ENCODE results near the genes TCF4 and WDR7.

DNA sequence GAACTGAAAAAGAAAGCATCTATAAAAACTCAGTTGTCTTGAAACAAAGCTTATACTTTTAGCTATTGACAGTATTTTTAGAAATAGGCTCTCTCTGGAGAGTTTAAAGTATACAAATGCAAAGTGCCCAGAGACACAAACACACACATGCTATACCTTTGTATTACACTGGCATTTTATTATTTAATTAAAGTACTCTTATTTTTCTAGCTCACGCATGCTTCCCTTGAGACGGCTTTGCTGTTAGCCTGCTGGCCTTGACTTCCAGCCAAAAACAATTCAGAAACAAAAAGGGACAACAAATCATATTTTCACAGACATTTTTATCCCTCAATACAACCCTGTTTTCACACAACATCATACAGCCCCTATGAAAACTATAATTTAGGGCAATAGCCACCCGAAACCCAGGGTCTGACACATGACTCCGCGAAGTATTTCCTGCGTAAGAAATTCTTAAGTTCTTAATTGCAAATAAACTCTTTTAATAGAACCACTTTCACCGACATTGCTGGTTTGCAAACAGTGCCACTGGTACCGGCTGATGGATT, 185.2 kb downstream of the TCF4 start:
- RRBS: no CpG with 5 or more reads among the region's 8 CpGs

GRCh38 chr18:55479441-55480196, 108.4 kb downstream of the TCF4 start:
- RRBS: no CpG with 5 or more reads among the region's 8 CpGs

GRCh38 chr18:55509692-55510372, 78.2 kb downstream of the TCF4 start:
- RRBS: no CpG with 5 or more reads among the region's 4 CpGs

DNA sequence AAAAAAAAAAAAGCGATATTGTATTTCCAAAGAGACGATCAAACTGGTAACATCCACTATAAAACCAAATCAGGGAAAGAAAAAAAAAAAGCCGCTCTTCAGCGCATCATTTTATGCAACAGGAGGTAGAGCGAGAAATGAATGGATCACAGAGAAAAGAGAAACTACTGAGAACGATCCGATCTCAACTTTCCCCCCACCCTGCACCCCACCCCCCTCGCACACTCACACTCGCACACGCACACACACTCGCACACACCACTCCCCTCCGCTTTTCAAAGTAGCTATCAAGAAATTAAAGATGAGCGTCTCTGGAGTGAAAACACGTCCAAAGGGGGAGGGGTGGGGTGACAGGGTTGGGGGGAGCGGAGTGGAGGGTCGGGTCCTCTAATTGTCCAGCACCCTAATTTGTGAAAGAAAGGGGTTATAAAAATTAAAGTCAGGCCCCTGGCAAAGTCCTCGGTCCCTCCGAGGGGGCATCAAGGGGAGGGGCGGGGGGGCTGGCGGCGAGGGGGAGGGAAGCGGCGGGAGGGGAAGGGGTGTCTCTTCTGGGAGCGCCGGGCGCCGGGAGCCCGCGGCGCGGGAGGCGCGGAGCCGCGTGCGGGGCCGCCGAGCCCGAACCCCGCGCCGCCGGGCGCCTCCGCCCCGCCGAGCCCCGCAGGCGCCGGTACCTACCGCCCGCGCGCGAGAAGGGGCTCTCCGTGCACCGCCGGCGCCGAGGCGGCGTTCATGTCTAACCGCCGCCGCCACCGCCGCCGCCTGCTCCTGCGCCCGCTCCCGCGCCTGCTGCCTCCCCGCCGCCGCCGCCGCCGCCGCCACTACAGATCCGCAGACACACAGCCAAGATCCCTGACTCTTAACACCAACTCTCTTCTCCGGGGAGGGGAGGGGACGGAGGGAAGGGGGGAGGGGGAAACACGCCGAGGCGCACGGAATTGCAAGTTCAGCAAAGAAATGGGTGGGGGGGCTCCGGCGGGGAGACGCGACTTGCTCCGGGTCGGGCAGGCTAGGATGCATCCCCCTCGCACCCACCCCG, at the start of gene TCF4:
Gene TCF4 (minus strand): TSS at position 830 of the 1,036 bp plus-strand sequence.
- RRBS: 1% methylated on average over 29 of the region's 94 CpGs

GRCh38 chr18:55588399-55589150, 583 bp upstream of the TCF4 start:
- RRBS: no CpG with 5 or more reads among the region's 25 CpGs

DNA sequence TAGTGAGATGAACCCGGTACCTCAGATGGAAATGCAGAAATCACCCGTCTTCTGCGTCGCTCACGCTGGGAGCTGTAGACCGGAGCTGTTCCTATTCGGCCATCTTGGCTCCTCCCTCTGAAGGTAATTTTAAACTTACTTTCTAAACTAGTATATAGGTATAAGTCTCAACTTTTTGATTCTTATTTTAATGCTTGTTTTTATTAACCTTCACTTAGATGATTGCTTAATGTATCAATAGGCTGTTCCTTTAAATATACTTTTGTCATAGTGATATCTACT, 133.4 kb upstream of the TCF4 start:
- RRBS: no CpG with 5 or more reads among the region's 7 CpGs

- RRBS: no CpG with 5 or more reads among the region's 8 CpGs
Observed at GRCh38 chr18:56459149-56459628, 179.2 kb downstream of the TXNL1 start.

DNA sequence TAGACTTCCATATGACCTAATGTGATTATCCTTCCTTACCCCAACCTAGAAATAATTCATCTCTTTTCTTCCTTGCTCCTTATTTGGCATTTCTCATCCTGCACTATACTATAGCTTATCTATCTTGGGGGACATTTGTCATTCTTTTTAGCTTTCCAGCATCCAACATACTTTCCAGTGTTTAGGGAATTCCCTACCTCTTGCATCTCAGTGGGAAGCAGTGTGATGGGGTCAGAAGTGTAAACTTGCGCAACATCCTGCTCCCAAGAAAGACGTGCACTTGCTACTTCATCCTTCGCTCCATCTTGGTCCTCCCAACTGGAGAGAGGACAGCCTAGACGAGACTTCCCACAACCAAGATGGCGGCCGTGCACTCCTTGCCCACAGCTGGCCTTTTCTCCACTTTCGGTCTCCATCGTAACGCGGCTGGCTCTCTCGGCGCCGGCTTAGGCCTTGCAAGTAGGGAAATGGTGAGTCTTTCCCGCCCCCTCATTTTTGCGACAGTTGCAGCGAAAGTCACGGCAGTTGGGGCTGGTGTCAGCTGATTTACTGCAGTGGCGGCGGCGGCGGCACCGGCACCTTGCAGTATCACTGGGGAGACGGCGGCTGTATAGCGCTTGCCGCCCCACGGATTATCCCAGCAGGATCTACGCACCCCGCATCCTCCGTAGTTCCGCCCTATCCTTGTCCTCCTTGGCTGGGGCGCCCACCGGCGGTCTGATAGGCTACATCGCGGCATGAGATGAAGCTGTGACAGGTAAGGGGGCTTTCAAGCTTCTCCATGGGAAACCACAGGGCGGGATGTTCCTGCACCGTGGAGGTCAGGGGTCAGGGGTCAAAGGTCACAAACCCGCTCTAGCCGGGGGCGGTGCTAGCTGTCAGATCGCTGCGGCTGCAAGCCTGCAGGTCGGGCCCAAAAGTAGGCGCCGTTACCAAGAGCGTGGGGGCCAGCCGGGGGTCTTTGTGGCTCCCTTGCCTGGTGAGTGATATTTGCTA, at the start of gene WDR7:
Gene WDR7 (plus strand): TSS at position 540 of the 996 bp plus-strand sequence.
- RRBS: 0% methylated on average over 8 of the region's 48 CpGs

GRCh38 chr18:57150731-57151110, 3.8 kb downstream of the BOD1L2 start:
- RRBS: no CpG with 5 or more reads among the region's 5 CpGs

DNA sequence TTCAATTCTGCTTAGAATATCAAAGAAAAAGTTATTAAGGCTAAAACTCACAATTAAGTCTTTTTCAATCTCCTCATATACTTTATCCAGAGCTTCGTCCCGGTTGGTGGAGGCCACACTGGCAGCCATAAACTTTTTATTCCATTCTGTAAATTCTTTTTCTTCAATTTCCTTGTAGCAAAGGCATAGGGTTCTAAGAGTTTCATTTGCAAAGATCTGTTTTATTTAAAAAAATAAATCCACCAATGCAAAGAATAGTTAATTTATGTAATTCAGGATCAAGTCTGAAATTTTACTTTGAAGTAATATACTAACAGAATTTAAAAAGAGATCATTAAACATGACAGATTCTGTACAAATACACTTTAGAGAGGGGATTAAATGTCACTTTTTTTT, 47.6 kb upstream of the NARS1 start:
- RRBS: no CpG with 5 or more reads among the region's 2 CpGs

- RRBS: no CpG with 5 or more reads among the region's 9 CpGs
Observed at GRCh38 chr18:57693780-57694787, 72.4 kb upstream of the NARS1 start.

GRCh38 chr18:57737392-57738098, 65.6 kb downstream of the ATP8B1 start:
- RRBS: no CpG with 5 or more reads among the region's 8 CpGs

GRCh38 chr18:57819423-57820480, 16.6 kb upstream of the ATP8B1 start:
- RRBS: no CpG with 5 or more reads among the region's 11 CpGs

DNA sequence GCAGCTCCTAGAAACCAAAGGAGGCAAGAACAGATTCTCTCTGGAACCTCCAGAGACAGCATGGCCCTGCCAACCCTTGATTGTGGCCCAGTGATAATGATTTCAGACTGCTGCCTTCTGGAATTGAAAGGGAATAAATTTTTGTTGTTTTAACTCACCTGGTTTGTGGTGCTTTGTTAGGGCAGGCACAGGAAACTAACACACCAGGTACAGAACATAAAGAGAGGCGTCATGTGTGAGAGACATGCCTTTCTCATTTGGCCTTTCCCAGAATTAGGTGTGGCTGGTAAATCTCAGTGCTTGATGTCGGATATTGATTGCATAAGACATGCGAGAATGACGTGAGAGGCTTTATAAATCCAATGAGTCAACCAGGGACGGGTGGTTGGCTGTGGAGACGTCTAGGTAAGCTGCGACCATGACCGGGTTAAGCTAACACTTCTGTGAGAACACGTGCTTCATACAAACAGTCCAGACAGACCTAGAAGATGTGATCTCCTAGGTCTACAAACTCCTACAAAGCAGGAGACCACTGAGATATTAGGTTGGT, 98.6 kb upstream of the ATP8B1 start:
- RRBS: no CpG with 5 or more reads among the region's 9 CpGs

DNA sequence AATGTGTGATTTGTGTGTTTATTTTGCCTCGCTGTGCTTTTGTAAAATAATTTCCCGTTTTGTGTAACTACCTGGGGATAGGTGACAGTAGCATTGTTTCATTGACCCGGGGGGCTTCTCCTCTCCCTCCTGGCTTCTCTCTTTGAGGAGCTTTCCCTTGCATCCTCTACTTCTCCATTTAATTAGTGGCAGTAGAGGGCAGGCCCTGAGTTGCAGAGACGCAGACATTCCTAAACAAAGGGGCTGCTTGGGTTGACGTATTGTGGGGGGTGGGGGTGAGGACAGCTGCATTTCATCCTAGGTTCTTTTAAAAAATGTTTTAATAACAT, 2.1 kb downstream of the NEDD4L start:
- RRBS: no CpG with 5 or more reads among the region's 5 CpGs

GRCh38 chr18:58176901-58177574, 133.0 kb downstream of the NEDD4L start:
- RRBS: no CpG with 5 or more reads among the region's 11 CpGs

GRCh38 chr18:58225069-58225391, 181.0 kb downstream of the NEDD4L start:
- RRBS: no CpG with 5 or more reads among the region's 2 CpGs

GRCh38 chr18:58310393-58311039, 266.5 kb downstream of the NEDD4L start:
- RRBS: no CpG with 5 or more reads among the region's 7 CpGs

Measured in AG09319 (cell line).